Heart (tissue), 3 donors: ENCODE results near the gene SMIM28.

DNA sequence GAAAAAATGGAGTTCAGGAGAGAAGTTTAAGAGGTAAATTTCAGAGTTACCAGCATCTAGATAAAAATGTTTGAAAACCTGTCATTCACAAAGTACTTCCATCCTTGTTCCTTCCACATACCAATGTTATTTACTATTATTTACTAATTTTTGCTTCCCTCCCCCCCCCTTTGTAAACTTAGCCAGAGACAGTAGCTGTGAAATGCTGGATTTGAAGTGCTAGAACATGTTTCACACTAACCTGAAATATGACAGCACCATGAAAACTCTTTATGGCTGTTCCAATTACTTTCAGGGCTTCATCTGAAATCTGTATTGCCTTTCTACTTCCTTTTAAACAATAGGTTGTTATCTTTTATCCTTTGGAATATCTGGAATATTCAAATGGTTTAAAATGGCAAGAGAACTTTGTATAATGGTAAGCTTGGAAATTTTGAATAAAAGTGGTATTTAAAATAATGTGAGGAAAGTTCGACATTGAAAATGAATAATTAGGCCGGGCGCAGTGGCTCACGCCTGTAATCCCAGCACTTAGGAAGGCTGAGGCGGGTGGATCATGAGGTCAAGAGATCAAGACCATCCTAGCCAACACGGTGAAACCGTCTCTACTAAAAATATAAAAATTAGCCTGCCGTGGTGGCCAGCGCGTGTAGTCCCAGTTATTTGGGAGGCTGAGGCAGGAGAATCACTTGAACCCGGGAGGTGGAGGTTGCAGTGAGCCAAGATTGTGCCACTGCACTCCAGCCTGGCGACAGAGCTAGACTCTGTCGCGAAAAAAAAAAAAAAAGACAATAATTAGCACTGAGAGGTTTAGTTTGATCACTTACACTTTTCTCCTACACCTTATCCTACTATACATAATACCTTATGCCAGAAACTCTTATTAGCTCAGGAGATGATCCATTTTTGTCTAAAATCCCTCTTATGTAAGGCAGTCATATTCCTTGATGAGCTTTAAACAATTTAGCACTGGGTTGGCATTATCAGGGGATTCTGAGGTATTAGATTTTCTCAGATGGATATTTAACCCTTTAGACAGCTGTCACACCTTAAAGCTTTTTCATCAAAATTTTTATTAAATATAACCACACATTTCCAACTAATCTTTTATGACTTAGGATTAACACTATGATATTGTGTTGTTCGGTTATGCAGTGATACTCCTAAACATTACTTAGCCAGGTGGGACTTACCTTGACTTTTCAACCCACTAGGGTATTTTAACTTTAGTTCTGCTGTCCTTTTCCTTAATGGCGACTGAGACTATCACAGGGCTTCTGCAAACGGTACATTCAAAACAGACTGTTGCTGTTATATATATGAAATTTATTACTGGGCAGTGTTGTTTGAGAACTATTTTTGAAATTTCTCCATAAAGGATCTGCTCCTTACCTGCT is 3.5 kb upstream of the MTFR2 start:
- RAMPAGE, long total RNA, 2 experiments = no peak in any of the 2 experiments

DNA sequence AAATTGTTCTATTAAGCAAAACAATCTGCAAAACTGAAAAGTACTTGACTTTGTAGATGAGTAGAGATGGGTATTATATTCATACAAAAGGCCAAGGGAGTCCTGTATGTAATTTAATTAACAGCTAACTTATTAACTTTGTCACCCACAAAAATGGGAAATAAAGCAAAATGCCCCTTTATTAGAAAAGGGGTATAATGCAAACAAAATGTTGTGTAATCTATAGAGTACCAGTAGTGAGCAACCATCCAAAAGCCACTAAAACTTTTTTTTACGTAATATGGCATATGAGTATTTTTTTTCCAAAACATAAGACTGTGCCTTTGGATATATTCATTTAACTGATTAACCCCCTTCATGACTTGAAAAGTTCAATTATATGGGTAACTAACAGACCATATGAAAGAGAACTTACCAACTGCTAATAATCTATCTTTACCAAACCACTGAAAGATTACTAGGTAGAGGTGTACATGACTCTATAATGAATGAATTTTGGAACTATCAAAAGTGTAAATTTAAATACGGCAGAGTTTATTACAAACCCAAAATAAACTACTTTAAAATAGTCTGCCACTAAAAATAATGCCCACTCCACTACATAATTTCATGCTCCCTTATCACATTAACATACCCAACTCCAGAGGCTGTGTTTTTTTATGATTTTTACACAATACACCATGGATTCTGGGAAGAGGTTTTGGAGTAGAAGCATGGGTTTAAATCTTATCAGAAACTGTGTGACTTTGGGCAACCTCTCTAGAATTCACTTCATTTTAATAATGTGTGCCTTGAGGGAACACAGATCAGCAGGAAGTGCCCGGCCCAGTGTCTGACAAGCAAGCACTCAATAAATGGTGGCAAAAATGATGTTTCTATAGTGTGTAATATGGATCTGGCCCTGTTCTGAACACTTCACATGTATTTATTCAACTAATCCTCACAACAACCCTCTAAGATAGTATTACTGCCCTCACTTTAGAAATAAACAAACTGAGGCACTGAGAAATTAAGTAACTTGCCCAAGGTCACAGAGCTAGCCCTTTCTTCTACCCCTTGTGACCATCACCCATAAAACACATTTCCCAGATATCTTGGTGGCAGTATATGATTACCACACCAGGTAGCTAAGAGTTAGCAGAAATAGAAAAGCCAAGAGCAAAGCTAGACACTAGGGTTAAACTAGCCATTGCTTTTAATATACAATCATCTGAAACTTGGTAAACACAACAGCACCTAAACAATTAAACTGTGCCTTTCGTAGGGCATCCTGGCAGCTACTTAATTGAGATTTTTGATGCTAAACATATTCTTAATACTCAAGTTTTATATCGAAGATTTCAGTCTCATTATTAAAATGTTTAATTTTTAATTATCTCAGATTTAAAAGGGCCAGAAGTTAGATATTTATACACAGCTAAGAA is 12.6 kb upstream of the MTFR2 start:
- RAMPAGE, long total RNA, 2 experiments = no peak in any of the 2 experiments

GRCh38 chr6:136270958-136272303 is 18.2 kb downstream of the BCLAF1 start:
- RAMPAGE, long total RNA, 2 experiments = no peak in any of the 2 experiments

- RAMPAGE, long total RNA, 2 experiments = no peak in any of the 2 experiments
These were observed 4.5 kb downstream of the BCLAF1 start for GRCh38 chr6:136285068-136285654.

DNA sequence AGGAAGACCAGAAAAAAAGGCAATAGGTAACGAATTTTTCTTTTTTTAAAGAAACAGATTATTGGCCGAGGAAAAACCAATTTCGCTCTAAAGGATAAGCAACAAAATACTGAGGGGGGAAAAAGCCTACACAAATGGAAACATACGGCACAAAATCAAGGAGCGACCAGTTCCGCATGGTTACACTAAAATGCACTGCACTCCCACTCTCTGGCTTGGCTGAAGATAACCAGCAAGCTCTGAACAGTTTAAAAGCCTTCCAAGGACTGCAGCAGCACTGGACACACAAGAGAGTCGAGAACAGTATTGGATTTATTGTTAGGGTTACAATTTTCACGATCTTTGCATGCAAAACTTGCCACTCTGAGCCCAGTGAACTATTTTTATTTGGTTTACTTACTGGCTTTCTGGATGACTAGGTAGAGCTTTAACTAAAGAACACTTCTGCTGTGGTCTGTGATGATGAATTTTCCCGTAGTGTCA is 938 bp upstream of the MAP7 start:
- RAMPAGE, long total RNA, 2 experiments = no peak in any of the 2 experiments

DNA sequence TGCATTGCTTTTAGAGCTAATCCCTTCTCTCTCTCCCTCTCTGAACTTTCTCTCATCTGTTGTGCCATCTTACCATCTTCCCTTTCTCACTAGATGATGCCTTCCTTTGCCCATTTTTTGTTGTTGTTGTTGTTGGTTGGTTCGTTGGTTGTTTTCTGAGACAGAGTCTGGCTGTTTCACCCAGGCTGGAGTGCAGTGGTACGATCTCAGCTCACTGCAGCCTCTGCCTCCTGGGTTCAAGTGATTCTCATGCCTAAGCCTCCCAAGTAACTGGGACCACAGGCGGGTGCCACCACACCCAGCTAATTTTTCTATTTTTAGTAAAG is 18.8 kb downstream of the MAP3K5 start:
- RAMPAGE, long total RNA, 2 experiments = no peak in any of the 2 experiments

DNA sequence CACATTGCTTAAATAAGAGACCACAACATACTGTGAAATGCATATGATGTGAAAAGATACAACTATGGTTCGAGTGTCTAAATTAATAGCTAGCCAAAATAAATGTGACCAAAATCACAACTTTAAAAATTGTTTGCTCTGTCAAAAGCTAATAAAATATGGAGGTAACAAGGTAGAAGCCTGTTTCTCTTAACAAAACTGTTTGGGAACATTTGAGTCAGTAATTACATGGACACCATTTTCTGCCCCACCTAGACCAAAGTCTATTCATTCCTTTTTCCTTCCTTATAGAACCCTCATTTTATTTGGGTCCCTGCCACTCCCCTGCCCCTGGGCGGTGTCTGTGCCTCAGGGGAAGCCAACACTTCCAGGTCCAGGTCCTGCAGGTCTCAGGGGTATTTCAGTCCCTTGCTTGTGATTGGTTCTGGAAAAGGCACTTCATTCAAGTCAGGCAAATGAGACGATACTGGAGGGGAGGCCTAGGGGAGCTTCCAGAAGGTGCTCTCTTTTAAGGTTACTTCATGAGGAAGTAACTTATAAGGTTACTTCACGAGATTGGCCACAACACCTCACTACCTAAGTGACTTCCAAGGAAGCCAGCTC is 42.2 kb downstream of the SLC35D3 start:
- RAMPAGE, long total RNA, 2 experiments = no peak in any of the 2 experiments

DNA sequence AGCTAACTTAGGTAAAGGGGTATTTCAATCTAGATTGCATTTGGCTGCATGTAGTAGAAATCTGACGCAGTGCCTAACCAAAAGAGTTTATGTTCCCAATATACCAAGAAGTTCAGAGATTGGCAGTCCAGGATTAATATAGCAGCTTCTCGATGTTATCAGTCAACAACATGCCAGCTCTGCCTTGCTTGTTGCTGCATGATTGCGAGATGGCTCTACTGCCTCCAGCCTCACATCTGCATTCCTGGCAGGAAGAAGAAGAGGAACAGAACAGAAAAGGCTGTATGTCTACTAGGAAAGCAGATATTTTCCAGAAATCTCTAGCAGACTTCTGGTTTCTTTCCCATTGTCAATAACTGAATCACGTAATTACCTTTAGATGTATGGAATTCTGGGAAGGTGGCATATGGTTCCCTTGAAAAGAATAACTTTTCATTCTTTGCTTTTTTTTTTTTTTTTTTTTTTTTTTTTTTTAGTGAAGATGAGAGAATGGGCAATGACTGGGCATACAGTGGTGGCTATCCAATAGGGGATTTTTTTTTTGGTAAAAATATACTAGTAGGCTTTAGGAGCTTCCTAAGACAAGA is 60.9 kb downstream of the SLC35D3 start:
- RAMPAGE, long total RNA, 2 experiments = no peak in any of the 2 experiments

GRCh38 chr6:137224995-137225413 is 5.8 kb upstream of the IFNGR1 start:
- RAMPAGE, long total RNA, 2 experiments = no peak in any of the 2 experiments

DNA sequence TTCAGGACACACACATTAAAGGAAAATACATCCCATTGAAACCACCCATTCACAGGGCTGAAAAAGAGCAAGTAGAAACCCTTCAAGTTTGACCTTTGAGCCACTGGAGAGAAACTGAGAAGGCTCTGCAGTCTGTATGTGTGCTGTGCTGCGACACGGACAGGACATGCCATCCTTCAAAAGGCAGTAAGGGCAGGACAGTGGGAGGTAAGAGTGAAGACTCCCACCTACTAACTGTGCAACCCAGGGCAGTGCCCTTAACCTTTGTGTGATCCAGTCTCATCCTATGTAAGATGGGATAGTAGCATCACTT is 153.5 kb upstream of the OLIG3 start:
- RAMPAGE, long total RNA, 2 experiments = no peak in any of the 2 experiments

DNA sequence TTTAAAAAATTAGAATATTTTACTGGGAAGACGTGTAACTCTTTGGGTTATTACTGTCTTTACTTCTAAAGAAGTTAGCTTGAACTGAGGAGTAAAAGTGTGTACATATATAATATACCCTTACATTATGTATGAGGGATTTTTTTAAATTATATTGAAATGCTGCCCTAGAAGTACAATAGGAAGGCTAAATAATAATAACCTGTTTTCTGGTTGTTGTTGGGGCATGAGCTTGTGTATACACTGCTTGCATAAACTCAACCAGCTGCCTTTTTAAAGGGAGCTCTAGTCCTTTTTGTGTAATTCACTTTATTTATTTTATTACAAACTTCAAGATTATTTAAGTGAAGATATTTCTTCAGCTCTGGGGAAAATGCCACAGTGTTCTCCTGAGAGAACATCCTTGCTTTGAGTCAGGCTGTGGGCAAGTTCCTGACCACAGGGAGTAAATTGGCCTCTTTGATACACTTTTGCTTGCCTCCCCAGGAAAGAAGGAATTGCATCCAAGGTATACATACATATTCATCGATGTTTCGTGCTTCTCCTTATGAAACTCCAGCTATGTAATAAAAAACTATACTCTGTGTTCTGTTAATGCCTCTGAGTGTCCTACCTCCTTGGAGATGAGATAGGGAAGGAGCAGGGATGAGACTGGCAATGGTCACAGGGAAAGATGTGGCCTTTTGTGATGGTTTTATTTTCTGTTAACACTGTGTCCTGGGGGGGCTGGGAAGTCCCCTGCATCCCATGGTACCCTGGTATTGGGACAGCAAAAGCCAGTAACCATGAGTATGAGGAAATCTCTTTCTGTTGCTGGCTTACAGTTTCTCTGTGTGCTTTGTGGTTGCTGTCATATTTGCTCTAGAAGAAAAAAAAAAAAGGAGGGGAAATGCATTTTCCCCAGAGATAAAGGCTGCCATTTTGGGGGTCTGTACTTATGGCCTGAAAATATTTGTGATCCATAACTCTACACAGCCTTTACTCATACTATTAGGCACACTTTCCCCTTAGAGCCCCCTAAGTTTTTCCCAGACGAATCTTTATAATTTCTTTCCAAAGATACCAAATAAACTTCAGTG is 15.3 kb downstream of the TNFAIP3 start:
- RAMPAGE, long total RNA, 2 experiments = no peak in any of the 2 experiments

DNA sequence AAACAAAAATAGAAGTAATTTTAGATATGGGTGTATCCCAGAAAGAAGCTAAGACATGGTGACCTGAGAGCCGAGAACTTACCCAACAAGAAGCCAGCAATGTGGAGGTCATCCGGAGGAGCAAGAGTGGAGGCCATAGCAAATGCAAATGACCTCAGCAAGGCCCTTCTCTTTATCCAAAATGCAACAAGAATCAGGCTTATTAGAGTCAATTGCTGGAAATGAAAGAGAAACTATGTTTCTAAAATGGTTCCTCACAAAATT is 90.4 kb downstream of the TNFAIP3 start:
- RAMPAGE, long total RNA, 2 experiments = no peak in any of the 2 experiments

DNA sequence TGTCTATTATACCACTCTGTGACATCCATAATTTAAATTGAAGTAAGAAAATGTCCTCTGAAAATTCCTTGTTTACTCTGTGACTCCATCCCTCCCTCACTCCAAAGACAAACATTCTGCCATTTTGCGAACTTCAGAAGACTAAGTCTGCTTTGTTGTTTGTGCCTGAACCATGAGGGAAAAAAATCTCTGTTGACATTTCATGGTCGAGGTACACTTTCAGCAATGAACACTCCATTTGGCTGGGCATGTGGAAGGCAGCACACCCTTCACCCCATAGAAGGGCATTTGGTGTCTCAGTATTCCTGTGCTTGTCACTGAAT is 4.6 kb upstream of the PBOV1 start:
- RAMPAGE, long total RNA, 2 experiments = no peak in any of the 2 experiments

DNA sequence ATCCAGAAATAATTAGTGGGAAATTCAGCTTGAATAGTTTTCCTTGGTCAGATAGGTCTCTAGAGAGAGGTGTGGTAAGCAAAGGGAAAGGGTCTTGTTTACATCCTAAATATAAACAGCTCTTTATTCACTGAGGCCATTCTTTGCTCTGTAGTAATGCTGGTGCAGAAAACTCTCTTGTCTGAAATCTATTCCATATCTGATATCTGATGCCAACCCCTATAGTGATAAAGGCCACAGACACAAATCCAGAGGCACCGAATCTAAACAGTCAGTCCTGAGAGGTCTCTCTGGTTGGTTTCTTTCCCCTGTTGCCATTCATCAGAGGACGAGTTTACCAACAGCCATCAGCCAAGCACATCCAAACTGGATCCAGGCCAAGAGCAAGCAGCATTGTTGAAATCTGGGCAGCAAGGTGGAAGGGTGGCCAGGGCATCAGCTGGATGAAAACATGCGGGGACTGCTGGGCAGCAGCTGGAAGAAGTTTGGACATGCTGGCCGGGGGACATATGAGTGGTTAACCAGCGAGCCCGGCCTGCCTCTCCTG is at the start of gene SMIM28:
Gene SMIM28 (plus strand): TSS at position 284 of the 547 bp plus-strand sequence.
- RAMPAGE, long total RNA, 2 experiments = no peak in any of the 2 experiments

DNA sequence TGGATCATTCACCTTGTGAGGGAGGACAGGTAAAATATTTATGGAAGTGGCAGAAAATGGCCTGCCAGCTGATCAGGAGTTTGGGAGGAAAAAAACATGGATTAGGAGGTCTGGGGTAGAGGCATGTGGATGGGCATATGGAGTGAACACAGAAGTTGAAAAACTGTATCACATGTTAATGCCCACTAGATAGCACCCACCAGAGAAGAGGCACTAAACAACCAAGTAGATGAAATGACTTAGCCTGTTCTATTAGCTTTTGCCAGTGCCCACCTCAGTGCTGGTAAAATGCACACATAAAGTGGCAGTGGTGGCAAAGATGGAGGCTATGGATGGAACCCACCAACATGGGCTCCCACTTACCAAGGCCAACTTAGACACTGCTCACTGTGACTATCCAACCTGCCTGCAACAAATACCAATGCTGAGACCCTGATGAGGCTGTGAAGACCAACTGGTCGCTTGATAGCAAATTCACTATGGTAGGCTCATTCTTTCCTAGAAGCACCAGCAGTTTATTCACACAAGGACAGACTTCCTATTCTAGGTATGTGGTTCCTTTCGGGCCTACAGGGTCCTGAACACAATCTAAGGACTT is 14.9 kb downstream of the HEBP2 start:
- RAMPAGE, long total RNA, 2 experiments = no peak in any of the 2 experiments

- RAMPAGE, long total RNA, 2 experiments = no peak in any of the 2 experiments
These were observed 37.8 kb downstream of the HEBP2 start for GRCh38 chr6:138441710-138442336.

DNA sequence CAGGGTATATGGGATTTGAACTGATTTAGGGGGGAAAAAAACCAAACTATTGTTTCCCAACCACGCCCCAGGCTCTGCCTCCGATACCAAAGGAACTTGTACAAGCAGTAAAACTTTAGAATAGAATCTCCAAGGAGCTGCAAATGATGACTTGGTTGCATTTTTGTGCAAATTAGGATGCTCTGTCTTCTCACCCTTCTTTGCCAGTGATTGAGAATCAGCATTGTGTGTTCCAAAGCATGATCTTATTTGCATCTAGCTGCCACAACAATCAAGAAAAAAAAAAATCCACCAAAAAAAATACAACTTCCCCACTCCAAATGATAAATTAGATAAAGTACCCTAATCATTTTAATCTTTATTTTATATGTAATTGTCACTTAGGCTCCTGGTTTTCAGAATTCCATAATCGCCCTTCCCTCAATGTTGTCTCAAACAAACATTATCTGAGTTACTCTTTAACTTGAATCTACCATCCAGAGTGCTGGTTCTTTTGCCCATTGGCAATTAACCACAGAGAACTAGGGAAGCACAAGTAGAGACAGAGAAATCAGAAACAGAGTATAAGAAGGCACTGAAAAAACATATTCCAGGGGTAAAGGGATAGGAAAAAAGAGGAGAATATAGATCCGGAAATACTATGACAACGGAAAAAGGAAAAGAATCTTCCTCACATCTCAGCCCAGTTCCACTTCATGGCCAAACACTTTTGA is 669 bp upstream of the NHSL1 start:
- RAMPAGE, long total RNA, 2 experiments = no peak in any of the 2 experiments

DNA sequence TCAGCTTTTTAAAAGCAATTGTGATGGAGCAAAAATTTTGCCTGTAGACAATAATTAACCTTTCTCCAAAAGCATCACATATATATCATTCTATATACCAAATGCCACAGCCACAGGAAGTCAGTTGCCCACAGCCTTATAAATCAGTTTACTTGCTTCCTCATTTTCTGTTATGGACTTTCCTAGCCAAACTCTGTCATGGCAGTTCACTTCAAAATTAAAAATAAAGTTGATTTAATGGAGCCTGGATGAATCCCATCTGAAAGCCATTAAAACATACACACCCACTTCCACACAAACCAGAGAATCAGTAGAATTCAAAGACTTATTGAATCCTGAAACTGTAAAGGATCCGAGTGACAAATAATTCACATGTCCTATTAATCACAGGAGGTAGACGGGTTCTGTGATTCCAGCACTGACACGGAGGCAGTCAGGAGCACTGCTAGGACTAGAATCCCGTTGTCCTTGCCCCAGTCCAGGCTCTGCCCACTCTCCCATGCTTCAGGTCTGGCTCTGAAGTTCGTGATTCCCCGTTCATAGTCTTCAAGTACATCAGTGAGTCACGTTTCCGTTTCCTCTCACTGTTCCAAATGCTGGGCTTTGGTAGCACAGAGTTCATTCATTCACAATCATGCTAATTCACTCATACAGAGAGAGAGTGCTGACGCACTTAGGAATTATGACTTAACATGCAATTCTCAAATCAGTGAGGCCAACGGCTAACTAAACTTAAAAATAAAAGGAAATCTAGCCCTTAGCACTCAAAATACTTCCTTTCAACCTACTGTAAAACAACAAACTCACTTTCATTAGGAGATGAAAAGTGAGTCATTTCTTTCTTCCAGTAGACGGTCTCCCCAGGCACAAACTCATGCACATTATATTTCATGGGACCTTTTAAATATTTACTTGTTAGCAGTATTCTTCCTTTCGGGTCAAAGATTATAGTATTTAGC is 93.8 kb upstream of the NHSL1 start:
- RAMPAGE, long total RNA, 2 experiments = no peak in any of the 2 experiments

- RAMPAGE, long total RNA, 2 experiments = no peak in any of the 2 experiments
These were observed 22.0 kb downstream of the ECT2L start for GRCh38 chr6:138817646-138818525.

DNA sequence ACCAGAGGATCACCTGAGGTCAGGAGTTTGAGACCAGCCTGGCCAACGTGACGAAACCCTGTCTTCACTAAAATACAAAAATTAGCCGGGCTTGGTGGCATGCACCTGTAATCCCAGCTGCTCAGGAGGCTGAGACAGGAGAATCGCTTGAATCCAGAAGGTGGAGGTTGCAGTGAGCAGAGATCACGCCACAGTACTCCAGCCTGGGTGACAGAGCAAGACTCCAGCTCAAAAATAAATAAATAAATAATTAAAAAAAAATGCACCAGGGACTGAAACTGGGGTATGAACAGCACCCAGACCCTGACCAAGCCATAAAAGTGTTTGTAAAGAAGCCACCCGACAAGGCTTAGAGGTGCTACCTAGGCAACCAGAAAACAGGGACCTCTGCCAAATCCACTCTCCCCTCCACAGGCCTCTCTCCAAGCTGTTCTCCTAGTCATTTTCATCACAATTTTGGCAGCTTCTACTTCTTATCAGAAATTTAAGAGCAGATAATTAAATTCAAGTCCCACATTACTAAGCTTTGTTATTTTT is 37.8 kb downstream of the ECT2L start:
- RAMPAGE, long total RNA, 2 experiments = no peak in any of the 2 experiments